Aortic smooth muscle cell (primary cell): ENCODE data around the gene RNF123.

DNA sequence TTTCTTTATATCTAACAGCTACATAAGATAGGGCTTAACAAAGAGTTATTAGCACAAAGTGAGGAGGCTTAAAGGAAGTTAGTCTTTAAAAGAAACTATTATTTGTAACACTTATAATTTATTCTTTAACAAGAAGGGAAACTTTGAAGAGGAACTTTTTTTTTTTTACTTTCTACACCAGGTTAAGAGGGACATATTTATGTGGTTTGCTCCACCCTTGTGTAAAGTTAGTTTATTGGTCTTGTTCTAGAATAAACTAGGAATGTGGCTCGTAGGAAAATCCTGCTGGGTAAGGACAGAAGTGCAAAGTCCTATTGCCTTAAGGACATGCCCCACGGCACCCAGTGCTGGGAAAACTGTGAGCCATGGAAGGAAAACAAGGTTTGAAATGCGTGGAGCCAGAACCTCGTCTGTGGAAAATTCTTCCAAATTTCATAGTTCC lies 3.1 kb downstream of the TMEM89 start:
- RRBS = no CpG with 5 or more reads among the region's 4 CpGs

DNA sequence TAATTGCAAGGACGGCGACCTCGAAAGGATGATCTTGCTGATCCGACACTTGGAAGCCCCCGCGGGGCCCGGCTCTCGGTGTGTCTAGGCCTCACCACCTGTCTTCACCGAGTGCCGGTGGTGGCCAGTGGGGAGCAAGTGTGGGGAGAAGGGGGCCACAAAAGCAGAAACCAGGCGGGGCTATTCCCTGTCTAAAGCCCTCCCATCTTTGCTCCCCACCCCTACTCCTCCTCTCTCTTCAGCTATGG lies 456 bp upstream of the NCKIPSD start:
- RRBS = no CpG with 5 or more reads among the region's 11 CpGs

DNA sequence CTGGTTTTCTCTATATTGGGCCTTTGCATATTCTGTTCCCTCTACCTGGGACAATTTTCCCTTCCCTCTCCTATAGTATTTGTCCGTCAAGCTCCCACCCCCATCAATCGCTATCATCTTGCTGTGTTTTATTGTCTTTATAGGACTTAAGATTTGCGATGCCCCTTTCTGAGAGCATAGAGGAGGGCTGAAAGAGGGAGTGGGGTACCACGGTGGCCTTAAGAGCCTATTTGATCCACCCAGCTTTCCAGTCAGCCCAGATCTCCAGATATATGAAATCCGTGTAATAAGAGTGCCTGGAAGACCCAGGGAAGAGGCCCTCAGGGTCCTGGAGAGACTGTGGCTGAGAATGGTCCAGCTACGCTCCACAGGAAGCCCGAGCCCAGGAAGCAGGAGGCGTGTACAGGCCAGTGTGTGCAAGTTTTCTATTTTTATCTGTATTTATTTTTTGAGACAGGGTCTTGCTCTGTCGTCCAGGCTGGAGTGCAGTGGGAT lies 827 bp upstream of the NCKIPSD start:
- RRBS = no CpG with 5 or more reads among the region's 9 CpGs

DNA sequence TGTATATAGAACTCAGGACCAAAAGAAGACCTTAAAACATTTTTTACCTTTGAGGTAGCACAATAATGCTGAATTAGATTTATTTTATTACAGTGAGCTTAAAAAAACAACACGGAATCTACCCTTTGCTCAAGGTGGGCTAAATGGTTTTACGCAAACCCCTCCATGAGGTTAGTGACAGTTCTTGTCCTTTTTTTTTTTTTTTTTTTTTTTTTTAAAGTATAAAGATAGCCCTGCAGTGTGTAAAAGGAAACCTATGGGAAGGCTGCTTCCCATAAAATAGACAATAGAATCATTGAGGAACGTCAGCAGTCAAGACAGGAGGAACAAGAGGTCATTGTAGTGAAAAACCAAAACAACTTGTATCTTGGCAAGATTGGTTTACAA lies 29.8 kb upstream of the IP6K2 start:
- RRBS = no CpG with 5 or more reads among the region's 3 CpGs

DNA sequence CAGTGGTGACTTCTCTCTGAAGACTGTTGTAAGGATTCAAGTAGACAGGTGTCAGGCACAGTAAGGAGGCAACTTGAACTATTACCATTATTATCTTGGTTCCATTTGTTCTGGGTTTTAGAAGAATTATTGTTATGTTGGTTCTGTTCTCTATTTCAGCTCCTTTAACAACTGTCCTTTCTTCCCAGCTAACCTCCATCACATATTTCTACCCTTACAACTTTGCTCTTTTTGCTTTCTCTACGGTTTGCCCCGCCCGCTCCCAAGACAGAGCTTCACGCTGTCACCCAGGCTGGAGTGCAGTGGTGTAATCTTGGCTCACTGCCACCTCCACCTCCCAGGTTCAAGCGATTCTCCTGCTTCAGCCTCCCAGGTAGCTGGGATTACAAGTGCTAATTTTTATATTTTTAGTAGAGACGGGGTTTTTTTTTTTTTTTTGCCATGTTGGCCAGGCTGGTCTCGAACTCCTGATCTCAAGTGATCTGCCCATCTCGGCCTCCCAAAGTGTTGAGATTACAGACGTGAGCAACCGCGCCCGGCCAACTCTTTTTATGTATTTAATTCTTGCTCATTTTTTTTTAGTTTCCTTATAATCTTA lies 51.3 kb downstream of the PRKAR2A start:
- RRBS = no CpG with 5 or more reads among the region's 12 CpGs

GRCh38 chr3:48926980-48927376 lies 8.3 kb downstream of the ARIH2 start:
- RRBS = no CpG with 5 or more reads among the region's 1 CpG

DNA sequence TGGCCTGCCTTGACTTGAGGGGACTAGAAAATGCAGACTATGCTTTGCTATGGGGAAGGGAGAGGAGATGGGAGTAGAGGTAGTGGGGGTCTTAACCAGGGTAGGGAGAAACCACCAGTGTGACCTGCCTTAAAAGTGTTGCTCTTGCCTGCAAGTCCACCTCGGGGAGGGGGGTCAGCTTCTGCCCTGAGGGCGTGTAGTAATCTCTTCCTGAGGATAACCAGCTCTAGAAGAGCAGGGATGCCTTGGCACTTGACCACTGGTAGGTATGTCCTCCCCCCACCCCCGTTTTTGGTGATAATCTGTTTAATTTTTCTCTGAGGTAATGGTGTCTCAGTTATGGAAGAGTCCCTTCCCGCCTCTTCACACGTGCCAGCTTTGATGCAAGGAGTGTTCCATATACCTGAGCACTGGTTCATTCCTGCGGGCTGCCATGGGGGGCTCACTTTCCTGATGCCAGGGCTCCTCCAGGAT lies 859 bp upstream of the P4HTM start:
- RRBS = no CpG with 5 or more reads among the region's 6 CpGs

DNA sequence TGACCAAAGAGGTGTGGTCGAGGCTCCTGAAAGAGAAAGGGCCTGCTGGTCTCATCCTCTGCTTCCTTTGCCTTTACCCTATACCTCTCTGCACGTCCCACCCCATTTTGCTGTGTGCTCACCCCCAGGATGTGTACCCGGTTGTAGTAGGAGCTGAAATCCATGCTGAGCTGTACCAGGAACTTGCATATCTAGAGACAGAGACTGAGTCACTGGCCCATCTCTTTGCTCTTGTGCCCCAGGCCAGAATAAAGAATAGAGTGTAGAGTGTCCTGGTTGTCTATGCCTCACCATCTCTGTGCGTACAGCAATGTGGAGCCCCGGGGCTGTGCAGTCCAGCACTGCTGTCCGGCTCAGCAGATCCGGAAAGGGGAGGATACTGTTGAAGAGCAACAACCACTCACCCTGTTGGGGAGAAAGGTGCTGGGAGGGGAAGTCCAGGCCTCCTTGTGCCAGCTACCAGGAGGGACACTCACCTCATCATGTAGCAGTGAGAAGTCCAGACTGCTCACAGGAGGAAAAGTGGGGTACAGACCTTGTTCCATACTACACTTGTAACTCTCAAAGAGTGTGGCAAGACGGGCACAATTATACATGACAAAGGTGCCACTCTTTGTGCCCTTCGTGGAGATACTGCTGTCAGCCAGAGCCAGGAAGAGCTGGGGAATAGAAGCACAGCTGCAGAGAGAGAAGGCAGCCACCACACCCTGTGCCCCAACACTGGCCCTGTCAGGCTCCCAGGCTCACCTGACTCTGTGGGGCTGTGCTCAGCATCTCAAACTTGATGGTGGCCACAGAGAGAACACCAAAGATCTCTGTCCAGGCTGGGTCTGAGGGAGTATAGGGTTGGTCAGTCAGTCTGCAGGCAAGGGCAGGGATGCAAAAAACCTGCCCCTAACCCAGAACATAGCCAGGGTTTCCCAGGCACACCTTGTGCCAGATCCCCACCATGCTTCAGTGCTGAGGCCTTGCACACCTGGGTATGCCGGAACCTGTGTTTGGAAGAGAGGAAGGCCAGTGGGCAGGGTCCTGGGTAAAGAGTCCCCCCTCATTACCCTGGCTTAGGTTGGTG lies 2.4 kb downstream of the DALRD3 start:
- RRBS = no CpG with 5 or more reads among the region's 10 CpGs

- RRBS = no CpG with 5 or more reads among the region's 2 CpGs
Observed at GRCh38 chr3:49063150-49063632, 30.7 kb downstream of the QRICH1 start.

GRCh38 chr3:49092236-49092638 lies 1.6 kb downstream of the QRICH1 start:
- RRBS = no CpG with 5 or more reads among the region's 1 CpG

DNA sequence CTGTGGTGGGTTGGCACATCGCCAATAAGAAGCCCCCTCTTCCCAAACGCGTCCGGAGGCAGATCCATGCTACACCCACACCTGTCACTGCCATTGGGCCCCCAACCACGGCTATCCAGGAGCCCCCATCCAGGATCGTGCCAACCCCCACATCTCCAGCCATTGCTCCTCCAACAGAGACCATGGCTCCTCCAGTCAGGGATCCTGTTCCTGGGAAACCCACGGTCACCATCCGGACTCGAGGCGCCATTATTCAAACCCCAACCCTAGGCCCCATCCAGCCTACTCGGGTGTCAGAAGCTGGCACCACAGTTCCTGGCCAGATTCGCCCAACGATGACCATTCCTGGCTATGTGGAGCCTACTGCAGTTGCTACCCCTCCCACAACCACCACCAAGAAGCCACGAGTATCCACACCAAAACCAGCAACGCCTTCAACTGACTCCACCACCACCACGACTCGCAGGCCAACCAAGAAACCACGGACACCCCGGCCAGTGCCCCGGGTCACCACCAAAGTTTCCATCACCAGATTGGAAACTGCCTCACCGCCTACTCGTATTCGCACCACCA lies 22.8 kb upstream of the BSN start:
- RRBS = no CpG with 5 or more reads among the region's 23 CpGs

DNA sequence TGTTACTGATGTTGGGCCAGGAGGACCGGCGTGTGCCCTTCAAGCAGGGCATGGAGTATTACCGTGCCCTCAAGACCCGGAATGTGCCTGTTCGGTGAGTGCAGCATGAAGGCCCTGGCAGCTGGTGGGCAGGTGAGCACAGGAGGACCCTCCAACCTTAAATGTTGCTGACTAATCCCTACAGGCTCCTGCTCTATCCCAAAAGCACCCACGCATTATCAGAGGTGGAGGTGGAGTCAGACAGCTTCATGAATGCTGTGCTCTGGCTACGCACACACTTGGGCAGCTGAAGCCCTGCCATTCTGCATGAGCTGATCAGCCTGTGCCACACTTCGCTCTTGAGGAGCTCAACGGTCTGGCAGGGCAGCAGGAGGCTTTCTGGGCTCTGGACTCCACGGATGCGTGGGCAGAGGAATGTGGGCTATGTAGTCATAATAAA lies 6.2 kb downstream of the MST1 start:
- RRBS = 97% methylated on average over 4 of the region's 11 CpGs

- RRBS = 25% methylated on average over 4 of the region's 30 CpGs
Observed at GRCh38 chr3:49685953-49686293, 3.4 kb downstream of the MST1 start.

DNA sequence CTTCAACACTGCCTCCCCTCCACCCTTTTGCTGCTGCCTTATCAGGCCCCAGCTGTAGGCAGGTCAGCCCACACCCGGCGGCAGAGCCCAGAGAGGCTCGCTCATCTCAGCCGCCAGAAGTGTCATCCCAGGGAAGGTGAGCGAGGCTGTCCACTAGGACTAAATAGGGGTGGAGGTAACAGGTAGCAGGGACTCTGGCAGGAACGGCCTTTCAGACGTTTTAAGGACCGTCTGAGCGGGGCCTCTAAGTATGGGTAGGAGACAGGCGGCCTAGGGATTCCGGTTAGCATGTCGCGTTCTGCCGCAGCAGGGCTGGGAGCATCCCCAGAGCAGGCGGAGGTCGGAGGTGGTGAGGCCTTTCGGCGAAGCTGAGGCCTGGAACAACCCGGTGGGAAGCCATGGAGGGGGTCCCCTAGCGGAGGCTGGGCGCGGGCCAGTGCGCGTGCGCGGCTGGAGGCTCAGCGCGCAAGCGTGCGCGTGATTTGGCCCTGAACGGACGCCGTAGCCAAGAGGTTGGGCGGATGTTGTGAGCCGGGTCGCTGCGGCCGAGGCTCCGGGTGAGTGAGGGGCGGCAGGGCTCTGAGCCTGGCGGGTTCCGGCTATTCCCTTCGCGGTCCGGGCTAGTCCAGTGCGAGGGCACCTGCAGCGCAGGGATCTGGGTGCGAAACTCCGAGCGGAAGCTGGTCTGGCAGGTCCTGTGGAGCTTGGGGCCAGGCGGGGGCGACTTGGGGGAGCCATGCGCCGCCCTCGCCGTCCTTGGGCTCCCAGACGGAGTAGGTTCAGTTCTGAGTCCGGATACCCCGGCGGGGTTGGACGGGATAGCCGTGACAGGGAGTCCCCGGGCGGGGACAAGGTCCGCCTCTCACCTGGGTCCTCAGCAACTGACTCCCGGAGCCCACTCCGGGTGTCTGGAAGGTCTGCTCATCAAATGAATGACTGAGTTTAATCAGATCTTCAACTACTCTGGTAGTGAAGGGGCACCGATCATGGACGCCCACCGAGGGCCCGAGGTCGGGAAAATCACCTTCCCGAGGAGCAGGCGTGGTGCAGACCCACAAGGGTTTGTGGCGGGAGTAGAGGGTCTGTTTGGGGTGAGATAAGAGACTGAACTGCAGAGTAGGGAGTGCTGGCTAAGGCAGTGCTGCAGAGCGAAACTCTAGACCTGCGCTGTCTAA lies at the start of gene RNF123:
Gene RNF123 (plus strand): TSS at position 508 of the 1,175 bp plus-strand sequence.
- RRBS = 3% methylated on average over 2 of the region's 78 CpGs

GRCh38 chr3:50012791-50013354 lies 72.9 kb downstream of the RBM6 start:
- RRBS = no CpG with 5 or more reads among the region's 11 CpGs

DNA sequence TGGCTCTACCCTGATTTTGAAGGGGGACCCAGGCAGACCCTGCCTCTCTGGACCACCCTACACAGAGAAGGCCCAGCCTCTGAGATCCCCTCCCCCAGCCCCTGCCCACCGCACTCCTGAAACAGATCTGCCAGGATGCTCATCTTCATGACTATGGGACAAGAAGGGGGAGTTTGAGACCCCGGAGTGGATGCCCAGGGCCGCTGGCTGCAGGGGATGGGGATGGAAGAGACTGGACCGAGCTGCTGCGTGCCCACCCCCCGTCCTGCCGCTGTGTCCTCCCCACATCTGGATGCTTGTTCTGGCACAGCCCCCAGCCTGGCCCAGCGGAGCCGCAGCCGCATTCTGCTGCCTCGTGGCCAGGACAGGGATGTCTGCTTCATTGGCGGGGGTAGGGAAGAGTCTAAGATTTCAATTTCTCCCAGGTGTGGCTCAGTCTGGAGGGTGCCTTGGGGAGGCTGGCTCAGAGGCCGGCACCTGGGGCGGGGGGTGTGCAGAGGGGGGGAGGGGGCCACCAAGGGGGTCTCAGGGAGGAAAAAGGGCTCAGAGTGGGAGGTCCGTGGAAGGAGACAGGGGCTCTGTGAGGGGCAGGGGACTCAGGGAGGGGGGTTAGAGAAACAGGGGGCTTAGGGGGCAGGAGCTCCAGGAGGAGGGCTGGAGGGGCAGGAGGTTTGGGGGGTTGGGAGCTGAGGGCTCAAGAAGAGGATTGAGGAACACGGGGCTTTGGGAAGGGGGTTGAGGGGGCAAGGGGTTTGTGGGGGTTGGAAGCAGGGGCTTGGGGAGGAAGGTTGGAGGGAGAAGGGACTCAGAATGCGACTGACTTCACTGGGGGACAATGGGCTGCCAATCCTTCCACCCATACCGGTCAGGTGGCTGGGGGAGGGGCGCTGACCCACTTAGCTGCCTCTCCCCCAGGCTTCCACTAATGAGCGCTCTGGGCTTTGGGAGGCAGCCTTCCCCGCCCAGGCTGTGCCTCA lies 30.1 kb upstream of the SEMA3F start:
- RRBS = no CpG with 5 or more reads among the region's 21 CpGs

- RRBS = no CpG with 5 or more reads among the region's 6 CpGs
Observed at GRCh38 chr3:50127954-50128544, 27.1 kb upstream of the SEMA3F start.

DNA sequence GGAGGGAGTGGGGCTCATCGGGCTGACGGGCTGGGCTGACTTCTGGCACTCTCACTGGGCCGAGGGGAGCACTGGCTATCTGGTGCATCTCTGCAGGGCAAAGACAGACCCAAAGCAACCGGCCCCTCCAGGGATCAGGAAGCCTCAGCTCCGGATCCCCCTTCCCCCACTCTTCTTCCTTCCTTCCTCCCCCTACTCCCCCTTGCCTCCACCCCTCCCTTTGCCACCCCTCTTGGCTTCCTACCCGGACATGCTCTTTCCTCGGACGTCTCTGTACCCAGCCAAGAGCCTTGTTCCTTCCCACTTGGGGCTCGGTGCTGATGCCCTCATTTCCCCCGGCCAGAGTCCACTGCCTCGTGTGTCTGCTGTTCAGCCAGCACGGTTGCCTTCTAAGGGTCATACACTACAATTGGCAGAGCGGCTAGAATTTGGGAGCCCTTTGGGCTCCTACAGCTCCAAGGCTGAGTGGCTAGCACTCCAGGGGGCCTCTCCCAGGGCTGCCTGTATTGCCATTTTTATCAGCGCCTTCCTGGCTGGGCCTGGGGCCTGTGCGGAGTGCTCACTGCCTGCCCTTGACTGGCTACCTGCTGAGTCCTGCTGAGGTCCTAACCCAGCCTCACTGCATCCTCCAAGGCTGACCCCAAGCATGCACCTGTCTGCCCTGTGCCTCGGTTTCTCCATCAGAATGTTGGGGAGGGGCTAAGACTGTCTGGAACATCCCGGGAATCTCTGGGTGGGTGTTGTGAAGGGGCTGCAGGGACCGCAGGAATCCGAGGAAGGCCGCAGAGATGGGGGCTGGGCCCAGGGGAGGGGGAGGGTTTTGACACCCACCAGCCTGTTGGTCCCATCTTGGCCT lies 11.0 kb downstream of the SEMA3F start:
- RRBS = 13% methylated on average over 5 of the region's 20 CpGs

GRCh38 chr3:50259422-50259715 lies 9.6 kb upstream of the SEMA3B start:
- RRBS = no CpG with 5 or more reads among the region's 10 CpGs

- RRBS = no CpG with 5 or more reads among the region's 4 CpGs
Observed at GRCh38 chr3:50260749-50261158, 8.2 kb upstream of the SEMA3B start.